H9 (cell line): ENCODE measurements around the gene IGF1R.

GRCh38 chr15:96320989-96321247 lies 9.6 kb upstream of the NR2F2 start:
- PRO-cap, result no peak

DNA sequence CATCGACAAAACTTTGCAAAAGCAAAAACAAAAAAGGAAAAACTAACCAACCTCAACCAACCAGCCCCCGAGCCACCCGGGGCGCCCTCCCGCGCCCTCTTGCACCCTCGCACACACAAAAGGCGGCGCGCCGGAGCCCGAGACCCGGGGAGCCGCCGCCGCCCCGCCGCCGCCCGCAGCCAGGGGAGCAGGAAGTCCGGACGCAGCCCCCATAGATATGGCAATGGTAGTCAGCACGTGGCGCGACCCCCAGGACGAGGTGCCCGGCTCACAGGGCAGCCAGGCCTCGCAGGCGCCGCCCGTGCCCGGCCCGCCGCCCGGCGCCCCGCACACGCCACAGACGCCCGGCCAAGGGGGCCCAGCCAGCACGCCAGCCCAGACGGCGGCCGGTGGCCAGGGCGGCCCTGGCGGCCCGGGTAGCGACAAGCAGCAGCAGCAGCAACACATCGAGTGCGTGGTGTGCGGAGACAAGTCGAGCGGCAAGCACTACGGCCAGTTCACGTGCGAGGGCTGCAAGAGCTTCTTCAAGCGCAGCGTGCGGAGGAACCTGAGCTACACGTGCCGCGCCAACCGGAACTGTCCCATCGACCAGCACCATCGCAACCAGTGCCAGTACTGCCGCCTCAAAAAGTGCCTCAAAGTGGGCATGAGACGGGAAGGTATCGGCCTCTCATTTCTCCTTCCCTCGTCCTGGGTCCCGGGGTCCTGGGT lies 1.5 kb downstream of the NR2F2 start:
- PRO-cap, result no peak

DNA sequence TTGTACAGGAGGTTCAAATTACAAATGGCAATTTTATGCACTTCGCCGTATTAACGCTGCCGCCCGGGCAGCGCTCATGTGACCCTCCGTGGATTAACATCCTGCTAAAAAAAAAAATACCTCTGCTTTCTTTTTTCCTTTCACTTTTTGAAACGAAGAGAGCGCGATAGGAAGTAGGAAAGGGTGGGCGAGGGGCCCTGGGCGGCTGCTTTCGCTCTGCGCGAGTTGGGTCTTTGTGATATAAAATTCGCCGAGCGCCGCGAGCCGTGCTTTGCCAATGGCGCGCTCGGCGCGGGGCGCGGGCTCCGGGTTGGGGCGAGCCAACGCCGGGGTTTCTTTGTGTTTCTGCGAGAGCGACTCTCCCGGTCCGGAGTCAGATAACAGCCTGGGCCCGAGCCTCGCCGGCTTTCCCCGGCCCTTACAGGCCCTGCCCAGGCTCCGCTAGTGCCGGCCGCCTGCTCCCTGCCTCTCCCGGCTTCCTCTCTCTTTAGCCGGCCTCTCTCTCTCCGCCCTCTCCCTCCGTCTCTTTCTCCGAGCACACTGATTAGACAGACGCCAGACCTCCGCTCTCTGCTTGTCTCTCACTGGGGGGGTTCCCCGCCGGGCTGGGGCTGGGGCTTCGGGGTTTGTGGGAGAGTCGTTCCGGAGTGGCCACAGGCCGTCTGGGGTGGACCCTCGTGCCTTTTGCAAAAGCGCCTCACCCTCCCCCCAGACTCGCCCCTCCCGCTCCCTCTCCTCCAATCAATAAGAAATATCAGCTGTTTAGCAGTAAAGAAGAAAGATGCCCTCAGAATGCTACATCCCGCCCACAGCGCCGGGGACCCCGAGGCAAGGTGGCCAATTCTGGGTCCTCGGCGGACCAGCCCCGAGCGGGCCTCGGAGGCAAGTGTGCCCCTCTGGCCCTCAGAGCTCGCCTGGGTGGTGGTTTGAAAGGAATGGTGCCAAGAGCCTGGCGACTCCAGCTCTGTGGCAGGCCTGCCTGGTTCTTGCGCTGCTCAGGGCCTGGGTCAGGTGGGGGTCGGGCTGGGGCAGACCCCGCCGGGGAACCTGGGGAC lies 2.8 kb downstream of the NR2F2 start:
- PRO-cap, result no peak

DNA sequence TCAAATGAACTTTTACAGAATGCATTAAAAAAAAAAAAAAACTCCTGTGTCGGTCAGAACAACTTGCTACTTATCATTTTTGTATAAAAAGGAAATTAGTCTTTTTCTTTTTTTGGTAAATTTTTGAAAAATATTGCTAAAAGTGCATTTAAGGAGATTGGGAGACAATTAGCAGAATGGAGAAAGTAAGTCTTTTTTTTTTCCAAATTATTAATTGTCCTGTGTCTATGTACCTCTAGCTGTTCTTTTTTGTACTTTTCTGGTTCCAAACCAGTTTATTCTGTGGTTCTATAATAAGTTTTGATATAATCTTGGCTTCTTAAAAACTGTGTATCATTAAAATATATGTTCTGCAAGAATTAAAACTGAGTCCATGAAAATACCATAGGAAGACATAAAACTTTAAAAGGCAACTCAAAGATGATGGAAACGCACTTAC lies 7.3 kb downstream of the NR2F2 start:
- PRO-cap, result no peak

DNA sequence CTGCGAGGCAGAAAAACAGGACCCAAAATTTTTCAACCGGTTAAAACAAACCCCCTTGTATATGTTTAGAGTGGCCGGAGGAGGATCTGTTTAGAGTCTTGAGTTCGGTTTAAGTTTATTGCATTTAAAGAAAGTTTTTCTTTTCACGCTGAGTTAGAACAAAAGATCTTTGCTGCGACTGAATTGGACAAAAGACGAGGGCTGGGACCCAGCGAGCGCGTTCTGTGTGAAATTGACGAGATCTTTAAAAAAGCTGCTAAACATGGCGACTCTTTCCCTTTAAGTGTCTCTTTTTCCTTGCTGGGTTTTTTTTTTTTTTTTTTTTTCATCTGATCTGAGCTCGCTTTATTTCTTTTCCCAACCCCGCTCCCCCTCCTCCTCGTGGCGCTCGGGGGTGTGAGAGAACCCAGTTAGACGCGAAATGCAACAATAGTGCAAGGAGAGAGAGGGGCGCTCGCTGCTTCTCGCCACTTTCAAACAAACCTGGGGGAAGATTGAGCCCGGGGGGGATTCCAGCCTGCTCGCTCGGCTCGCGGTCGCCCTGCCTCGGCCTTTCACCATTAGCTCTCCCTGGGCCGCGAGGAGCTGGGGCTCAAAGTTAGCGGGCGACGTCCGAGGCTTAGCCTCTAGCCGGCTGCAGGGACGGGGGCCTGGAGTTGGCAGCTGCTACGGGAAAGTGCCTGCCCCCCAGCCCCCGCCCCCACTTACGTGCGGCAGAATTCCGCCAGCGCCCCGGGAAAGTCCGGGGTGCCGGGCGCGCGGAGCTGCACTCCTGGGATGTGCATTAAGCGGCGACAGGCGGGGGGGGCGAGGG lies 10.1 kb downstream of the NR2F2 start:
- PRO-cap, result no peak

DNA sequence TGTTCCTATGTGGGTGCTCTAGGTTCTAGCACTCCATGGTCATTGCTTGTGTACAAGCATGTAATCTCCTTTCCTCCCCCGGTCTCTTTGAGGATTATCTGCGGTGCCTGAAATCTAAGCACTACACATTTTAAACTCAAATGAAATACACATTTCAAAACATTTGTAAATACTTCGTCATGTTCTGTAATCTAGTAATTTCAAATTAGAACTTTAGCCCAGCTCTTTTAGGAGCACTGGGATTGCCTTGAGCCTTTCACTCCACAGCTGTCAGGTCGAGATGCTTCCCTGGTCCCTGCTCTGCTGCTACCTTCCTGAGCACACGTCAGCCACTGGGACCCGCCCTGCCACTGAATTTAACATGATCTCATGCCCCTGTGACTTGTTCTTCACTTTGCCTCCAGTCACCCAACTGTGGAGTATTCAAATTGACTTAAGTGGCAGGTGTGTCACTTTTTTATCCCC lies 3.2 kb downstream of the ARRDC4 start:
- PRO-cap, result no peak

DNA sequence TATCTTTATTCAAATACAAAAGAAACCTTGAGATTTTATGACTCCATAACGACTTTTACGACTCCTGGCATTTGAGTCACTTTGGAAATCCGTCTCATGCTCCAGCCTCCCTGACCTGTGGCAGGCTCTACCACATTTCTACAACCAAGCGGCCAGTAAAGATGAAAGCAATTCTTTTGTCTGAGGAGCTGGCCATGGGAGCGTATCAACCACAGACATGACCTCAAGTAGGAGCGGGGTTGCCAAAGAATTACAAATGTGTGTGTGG lies 40.0 kb downstream of the ARRDC4 start:
- PRO-cap, result no peak

GRCh38 chr15:98548621-98549061 lies 99.7 kb upstream of the IGF1R start:
- PRO-cap, result unidirectional peak, minus-strand start at chr15:98548837

GRCh38 chr15:98647842-98647993 lies 621 bp upstream of the IGF1R start:
- PRO-cap, result no peak

- PRO-cap, result bidirectional peak, plus-strand start at chr15:98648539, minus-strand start at chr15:98648400; bidirectional peak, plus-strand start at chr15:98649064, minus-strand start at chr15:98648970; bidirectional peak, plus-strand start at chr15:98649335, minus-strand start at chr15:98649104
Observed at GRCh38 chr15:98648435-98649216, at the start of gene IGF1R. TSS of gene IGF1R (plus strand) at chr15:98648539.

DNA sequence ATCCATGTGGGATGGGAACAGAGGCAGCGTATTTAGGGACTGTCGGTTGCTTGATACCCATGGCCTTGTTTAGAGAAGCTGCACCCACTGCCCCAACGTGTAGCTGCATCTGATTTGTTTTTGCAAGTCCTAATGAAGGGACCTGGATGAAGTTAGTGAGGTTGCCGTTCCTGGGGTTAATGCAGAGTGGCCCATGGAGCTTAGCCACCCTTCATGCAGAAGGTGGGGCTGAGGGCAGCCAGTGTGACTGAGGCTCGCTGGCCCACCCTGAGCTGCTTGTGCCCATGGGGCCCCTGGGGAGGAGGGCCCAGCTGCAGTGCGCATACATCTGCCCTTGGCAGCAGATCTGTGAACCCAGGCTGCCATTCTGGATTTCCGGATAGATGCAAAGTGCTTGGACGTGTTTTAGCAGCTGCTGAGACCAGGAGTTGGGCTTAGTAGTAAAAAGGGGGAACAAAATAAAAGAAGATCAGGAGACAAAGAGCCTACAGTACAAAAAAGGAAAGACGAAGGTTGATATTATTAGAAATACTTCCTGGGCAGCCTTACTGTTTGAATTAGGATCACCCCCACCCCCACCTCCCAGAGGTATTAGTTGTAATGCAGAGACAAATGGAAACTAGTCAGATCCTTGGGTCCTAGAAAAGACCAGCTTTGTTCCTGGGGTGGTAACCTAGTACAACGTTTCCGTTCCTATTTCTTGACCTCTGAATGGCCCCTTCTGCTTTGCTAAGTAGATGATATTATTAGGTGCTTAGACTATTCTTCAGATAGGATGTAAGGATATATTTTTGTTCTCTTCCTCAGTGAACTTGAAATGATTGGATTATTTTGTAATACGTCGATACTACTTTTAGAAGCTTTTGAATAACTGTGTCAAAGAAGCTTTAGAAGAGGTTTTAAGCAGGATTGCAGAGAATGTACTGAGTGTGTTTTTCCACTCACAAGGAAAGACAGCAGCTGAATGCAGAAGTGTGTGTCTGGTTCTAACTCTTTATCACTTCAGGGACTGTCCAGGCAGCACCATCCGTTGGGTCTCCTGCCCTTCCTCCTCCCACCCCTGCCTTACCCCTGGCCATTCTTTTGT lies 70.3 kb downstream of the IGF1R start:
- PRO-cap, result no peak

DNA sequence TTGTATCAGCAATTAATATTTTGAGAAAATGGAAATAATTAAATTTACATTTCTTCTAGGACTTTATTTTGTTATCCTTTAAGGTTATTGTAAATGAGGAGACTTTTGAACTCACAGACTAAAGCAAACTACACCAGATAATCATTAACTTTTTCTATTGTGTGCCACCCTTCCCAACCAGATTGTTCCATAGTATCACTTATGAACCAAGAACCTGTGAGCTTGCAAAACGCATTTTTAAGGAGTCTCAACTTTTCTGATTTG lies 75.6 kb downstream of the IGF1R start:
- PRO-cap, result no peak

GRCh38 chr15:98743726-98744831 lies 95.7 kb downstream of the IGF1R start:
- PRO-cap, result no peak

GRCh38 chr15:98762955-98763764 lies 114.8 kb downstream of the IGF1R start:
- PRO-cap, result no peak

- PRO-cap, result no peak
Observed at GRCh38 chr15:98803941-98804561, 155.7 kb downstream of the IGF1R start.

DNA sequence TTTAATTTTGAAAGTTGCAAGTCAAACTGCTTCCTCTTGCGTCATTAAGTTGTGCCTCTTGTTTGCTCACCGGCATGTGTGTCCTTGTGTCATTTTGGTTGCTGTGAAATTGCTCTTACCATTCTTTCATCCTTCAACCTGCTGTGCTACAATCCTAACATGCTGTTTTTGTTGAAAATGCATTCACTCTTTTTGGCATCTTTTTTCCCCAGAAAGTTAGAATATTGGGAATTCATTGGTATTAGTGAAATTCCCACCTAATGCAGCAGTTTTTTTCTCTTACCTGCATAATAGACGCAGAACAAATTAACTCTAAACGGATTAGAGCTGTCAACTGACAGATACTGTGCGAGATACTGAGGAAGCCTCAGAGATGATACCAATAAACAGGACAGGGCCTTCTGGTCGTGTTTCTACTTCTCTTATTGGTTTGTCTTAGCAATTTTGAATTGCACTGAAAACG lies 164.5 kb downstream of the PGPEP1L start:
- PRO-cap, result no peak

GRCh38 chr15:98847155-98848148 lies 160.1 kb downstream of the PGPEP1L start:
- PRO-cap, result no peak

DNA sequence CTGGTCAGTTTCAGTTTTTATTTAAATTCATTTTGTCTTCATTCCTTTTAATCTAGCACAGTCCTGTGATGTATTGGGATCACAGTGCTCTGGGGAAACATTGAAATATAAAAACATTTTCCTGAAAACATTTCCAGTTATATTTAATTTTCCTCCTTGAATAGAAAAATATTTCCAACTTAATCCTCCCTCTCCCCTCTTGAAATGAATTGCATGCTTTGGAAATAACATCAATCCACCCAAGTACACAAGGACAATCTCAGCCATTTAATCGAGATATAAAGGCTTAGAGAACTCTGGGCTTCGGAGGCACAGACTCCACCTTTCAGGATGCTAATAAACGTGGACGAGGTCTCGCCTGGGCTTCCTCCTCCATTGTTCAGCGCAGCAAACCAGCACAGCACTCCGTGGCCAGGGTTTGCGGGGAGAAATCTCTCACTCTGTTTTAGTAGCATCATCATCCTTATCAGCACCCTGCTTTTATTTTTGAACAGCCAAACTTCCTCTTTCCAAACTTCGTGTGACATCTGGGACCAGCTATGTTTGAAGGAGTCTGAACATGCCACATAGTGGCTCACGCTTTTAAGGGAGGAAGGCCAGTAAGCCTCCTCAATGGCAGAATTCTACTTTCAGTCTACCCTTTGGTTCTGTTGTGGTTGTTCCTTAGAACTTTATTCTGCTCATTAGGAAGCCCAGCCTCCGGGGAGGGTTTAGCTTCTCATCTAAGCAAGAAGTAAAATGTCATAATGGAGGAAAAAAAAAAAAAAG lies 149.1 kb downstream of the PGPEP1L start:
- PRO-cap, result no peak

GRCh38 chr15:98865284-98865858 lies 142.2 kb downstream of the PGPEP1L start:
- PRO-cap, result no peak

- PRO-cap, result no peak
Observed at GRCh38 chr15:98884471-98885058, 123.0 kb downstream of the PGPEP1L start.